Myometrial cell (primary cell): ENCODE results near the gene POU5F2.

DNA sequence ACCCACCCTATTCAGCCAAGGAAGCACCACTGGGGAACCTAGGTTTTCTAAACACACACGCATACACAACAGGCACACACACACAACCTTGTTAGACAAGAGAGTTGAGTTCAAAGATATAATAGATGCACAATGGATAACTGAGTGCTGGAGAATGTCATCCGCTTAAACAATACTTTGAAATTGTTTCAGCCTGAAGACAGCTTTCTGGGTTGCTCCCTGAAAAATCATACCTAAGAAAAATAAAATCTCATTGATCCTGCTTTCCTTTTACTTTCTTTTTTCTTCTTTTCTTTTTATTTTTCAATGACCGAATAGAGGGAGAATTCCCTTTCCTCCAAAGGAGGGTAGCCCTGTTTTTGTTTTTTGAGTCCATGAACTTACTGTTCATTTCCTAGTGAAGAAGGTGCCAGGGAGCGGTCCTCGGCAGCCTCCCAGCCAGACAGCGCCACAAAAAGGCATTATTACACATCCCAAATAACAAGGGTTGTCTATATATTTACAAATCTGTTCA is 126.0 kb downstream of the TMEM161B start:
- RAMPAGE, long total RNA: no peak

DNA sequence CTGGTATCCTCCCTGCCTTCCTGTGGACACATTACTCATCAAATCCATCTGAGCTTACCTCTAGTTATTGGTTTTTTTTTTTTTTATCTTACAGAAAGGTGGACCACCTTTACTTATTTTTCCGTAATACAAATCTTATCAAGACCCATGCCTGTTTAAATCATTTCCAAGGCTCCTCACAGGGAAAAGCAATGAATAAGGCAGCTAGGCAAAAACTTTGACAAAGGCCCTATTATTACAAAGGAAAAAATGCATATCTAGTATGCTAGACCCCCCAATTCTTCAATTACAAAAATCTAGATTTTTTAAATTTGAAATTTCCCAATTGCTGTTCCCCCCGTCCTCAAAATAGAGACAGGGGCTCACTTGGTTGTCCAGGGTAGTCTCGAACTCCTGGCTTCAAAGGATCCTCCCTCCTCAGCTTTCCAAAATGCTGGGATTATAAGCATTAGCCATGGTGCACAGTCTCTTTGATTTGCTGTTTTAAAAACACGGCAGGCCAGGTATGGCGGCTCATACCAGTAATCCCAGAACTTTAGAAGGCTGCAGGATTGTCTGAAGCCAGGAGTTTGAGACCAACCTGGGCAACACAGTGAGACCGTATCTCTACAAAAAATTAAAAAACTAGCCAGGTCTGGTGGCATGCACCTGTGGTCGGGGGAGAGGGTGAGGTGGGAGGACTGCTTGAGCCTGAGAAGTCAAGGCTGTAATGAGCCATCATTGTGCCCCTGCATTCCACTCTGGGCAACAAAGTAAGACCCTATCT is 39.0 kb downstream of the TMEM161B start:
- RAMPAGE, long total RNA: no peak

DNA sequence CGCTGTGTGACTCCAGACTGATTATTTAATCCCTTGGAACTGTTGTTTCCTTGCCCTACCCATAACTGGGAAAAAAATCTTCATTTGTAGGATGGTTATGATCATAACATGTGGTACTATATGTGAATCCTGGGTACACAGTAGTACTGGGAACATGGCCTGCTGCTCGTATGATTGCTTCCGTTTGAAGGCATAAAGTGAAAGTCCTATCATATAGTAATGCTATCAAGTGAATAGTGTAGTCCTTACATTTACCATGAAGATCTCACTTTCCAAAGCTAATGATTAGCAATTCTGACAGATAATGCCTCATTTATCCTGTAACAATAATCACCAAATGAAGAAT is 53.2 kb downstream of the MEF2C start:
- RAMPAGE, long total RNA: no peak

- RAMPAGE, long total RNA: no peak
Observed at GRCh38 chr5:88876002-88876519, 6.9 kb downstream of the MEF2C start.

GRCh38 chr5:88904514-88904967 is 21.6 kb upstream of the MEF2C start:
- RAMPAGE, long total RNA: no peak

GRCh38 chr5:89301461-89302055 is 418.6 kb upstream of the MEF2C start:
- RAMPAGE, long total RNA: no peak

GRCh38 chr5:90208028-90209231 is 201.1 kb downstream of the CETN3 start:
- RAMPAGE, long total RNA: no peak

DNA sequence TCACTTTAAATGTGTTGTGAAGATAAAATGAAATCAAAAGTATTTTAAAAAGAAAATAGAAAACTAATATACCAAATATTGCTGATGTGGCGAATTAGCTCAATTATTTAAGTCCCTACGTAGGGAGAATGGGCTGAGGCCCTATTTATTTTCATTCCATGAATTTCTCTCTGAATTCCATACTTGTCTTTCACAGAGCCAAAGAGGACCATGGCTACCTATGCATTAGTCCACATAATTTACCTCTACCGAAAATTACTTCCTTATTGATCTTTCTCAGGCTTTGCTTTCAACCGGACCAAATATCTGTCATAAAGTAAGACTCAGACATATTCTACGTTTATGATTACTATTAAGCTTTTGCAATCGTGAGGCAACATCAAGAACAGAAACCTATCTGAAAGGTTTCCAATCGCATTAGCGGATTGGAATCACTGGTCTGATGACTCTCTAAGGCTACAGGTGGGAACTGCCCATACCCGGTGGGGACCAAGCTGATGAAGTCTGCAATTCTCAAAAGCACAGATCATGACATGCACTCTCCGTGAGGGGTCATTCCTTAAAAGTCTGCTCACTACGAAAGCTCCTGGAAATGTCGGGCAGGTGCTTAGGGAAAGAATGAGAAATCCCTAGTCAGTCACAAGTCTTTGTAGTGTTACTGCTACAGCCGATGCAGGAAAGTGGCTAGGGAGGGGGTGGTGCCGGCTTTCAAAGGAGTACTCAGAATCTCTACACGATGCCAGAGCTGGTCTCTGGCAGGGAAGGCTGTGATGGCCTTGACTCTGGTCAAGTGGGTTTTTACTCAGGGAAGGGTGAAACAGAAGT is 1.5 kb downstream of the MBLAC2 start:
- RAMPAGE, long total RNA: no peak

- RAMPAGE, long total RNA: no peak
Observed at GRCh38 chr5:90522274-90523087, 6.9 kb downstream of the LYSMD3 start.

DNA sequence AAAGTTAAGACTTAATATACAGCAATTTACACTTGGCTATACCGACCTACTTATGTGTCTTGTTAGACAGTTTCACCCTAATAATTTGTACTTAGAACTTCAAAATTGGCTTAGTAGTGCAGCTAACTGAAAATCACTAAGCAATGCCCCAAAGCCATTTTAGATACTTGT is 1.2 kb downstream of the LYSMD3 start:
- RAMPAGE, long total RNA: no peak

DNA sequence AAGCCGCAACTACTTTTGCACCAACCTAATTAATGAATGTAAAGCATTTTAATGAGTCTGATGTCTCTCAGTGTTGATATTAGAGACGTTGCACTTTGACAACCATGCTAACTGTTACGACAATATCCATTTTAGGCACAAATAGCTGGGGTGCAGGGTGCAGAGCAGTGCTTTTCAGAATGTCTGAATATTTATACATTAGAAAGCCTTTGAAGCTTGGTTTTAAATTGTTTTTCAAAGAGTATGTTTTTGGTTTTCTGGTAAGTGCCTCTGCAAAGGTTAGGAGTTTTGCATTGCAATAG is 1.0 kb upstream of the LYSMD3 start:
- RAMPAGE, long total RNA: no peak

DNA sequence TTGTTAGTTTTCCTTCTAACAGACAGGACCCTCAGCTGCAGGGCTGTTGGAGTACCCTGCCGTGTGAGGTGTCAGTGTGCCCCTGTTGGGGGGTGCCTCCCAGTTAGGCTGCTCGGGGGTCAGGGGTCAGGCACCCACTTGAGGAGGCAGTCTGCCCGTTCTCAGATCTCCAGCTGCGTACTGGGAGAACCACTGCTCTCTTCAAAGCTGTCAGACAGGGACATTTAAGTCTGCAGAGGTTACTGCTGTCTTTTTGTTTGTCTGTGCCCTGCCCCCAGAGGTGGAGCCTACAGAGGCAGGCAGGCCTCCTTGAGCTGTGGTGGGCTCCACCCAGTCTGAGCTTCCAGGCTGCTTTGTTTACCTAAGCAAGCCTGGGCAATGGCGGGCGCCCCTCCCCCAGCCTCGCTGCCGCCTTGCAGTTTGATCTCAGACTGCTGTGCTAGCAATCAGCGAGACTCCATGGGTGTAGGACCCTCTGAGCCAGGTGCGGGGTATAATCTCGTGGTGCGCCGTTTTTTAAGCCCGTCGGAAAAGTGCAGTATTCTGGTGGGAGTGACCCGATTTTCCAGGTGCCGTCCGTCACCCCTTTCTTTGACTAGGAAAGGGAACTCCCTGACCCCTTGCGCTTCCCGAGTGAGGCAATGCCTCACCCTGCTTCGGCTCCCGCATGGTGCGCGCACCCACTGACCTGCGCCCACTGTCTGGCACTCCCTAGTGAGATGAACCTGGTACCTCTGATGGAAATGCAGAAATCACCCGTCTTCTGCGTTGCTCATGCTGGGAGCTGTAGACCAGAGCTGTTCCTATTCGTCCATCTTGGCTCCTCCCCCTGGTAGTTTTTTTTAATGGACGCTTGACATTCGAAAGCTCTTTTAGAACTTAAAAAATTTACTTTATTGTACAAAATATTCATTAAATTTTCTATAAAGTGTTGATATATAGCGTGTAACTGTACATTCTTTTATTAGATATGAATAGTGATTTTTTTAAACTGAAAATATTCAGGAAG is 109.5 kb downstream of the ADGRV1 start:
- RAMPAGE, long total RNA: no peak

GRCh38 chr5:91245115-91245595 is 138.0 kb downstream of the ARRDC3 start:
- RAMPAGE, long total RNA: no peak

- RAMPAGE, long total RNA: no peak
Observed at GRCh38 chr5:91310725-91311308, 72.3 kb downstream of the ARRDC3 start.

DNA sequence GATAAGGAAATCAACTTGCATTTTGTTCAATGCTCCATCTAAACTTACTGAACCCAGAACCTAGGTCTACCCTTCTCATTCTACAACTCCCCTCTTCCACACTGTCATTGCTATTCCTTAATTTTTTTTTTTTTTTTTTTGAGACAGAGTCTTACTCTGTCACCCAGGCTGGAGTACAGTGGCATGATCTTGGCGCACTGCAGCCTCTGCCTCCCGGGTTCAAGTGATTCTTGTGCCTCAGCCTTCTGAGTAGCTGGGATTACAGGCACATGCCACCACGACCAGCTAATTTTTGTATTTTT is 16.3 kb downstream of the ARRDC3 start:
- RAMPAGE, long total RNA: no peak

- RAMPAGE, long total RNA: no peak
Observed at GRCh38 chr5:91469743-91470244, 86.7 kb upstream of the ARRDC3 start.

GRCh38 chr5:93620847-93622046 is 38.2 kb downstream of the NR2F1 start:
- RAMPAGE, long total RNA: no peak

DNA sequence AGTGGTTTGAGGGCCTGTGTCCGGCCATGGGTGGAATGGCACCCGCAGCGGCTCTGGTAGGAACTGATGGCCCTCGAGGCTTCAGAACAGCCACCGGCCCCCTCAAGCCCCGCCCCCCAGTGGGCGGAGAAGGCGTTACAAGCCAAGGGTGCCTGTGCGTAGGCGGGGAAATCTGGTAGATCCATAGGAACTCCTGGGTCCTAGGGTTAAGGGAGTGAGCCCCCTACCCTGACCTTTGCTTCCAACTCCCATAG is at the start of gene POU5F2:
TSS of gene POU5F2 (minus strand) at position 65 of the 254 bp plus-strand sequence.
- RAMPAGE, long total RNA: no peak

DNA sequence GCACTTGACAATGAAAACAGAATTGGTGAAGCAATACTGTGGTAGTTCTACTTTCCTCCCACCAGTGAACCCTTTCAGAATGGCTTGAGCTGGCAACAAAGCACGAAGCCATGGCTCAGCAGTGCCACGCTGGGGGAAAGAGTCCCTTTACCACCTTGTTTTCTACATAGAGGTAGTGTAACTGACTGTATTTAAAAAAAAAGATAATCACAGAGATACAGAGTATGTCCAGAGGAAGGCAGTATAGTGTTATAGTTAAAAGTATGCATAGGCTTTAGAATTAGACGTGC is 49.1 kb upstream of the POU5F2 start:
- RAMPAGE, long total RNA: no peak

DNA sequence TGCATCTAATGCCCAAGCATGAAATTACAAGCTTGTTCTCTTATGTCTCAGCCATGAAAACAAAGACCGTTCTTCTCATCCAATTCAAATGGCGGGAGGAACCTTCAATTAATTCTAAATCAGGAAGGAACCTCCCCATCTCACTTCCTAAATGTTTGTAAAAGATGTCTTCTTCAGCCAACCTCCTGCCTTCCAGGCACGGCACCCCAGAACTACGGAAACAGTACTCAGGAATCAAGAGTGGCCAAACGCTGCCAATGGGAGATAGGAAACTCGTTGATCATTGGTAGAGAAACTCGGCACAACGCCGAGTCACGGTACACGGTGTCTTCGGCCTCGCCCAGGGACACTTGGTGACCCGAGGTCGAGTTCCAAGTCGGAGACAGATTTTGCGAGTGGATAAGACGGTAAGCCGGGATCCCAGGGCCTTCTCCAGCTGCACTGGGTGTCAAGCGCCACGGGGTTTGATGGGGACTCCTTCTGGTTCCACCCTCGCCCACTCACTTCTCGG is 437 bp downstream of the KIAA0825 start:
- RAMPAGE, long total RNA: start-site peak on the plus strand centred at position 332 of the sequence, 44 bp wide, 10 and 10 reads in 2 replicates